ENCODE results near the genes FOXO4 and PABPC1L2B.

GRCh38 chrX:70453234-70453737, 8.7 kb downstream of the DLG3 start:
- PRO-cap = no peak
- RRBS = no CpG with 5 or more reads among the region's 6 CpGs

DNA sequence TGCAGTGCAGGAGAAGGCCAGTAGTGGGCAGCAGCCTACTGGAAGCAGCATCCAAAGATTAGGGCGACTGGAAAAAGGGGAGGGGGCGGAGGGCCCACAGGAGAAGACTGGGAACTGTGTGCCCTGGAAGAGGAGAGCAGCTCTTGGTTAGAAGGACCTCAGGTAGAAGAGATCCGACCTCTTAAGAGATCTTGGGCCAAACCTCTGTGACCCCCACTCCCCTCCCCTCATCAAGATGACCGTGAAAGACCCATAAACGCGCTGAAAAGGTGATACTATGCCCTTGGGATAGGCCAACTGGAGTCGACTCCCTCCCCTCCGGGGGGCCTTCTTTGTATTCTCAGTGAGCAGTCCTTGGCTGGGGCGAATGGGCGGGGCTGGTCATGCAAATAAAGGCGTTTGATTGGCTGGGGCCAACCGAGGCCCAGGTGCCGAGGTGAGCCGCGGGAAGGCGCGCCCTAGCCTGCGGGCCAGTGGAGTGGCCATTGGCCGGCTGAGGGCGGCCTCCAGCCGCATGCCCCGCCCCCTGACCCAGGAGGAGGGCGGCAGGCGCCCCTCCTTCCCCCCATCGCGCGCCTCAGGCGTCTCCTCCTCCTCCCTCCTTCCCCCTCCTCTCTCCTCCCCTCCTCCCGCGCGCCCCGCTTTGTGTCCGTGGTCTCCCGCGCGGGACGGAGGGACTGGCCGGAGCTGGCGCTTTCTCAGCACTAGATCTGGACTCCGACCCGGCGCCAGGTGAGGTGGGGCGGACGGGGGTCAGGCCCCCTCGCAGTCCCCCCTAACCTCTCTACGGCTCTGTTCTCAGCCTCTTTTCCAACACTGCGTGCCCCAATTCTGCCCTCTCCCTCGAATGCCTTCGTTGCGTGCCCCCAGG, 10.1 kb downstream of the DLG3 start:
- PRO-cap = bidirectional peak, plus-strand start at position 646 of the sequence, minus-strand start at position 326 of the sequence
- RRBS = no CpG with 5 or more reads among the region's 50 CpGs

GRCh38 chrX:70490615-70491001, 46.0 kb downstream of the DLG3 start:
- PRO-cap = no peak
- RRBS = no CpG with 5 or more reads among the region's 2 CpGs

DNA sequence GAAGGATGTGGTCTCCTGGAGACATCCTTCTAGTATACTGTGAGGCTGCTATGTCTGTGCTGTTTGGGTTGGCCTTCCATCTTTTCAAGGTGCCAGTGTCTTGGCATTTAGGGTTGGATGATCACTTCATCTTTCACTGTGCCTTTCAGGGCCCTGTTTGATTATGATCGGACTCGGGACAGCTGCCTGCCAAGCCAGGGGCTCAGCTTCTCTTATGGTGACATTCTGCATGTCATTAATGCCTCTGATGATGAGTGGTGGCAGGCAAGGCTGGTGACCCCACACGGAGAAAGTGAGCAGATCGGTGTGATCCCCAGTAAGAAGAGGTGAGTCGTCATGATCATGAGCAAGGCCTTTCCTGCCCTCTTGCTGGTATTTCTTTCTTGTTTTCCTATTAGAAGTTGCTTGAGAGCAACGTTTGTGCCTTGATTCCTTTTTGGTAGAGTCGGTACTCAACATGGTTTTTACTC, 47.4 kb downstream of the DLG3 start:
- PRO-cap = no peak
- RRBS = no CpG with 5 or more reads among the region's 7 CpGs

DNA sequence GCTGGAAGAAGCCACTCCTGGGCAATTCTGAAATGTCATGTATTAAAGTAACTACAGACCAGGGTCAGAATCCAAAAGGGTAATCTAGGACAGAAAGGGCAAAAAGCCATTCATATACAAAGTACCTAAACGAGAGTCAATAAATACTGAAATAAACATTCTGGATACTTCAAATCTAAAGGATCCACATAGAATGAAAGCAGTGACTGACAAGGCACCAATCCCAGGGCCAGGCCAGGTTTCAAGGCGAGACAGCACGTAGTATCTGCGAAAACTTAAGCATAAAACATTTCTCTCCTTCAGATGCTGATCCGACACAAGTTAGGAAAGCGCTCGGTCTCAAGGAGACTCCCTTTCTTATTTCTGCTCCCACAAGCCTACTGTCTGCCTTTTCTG, 901 bp downstream of the SNX12 start:
- PRO-cap = no peak
- RRBS = no CpG with 5 or more reads among the region's 7 CpGs

- PRO-cap = bidirectional peak, plus-strand start at chrX:71095851, minus-strand start at chrX:71095764; bidirectional peak, plus-strand start at chrX:71096149, minus-strand start at chrX:71096018
- RRBS = 13% methylated on average over 16 of the region's 74 CpGs
Measured at GRCh38 chrX:71095514-71096734, at the start of gene FOXO4. FOXO4 (plus strand) TSS chrX:71095851.

DNA sequence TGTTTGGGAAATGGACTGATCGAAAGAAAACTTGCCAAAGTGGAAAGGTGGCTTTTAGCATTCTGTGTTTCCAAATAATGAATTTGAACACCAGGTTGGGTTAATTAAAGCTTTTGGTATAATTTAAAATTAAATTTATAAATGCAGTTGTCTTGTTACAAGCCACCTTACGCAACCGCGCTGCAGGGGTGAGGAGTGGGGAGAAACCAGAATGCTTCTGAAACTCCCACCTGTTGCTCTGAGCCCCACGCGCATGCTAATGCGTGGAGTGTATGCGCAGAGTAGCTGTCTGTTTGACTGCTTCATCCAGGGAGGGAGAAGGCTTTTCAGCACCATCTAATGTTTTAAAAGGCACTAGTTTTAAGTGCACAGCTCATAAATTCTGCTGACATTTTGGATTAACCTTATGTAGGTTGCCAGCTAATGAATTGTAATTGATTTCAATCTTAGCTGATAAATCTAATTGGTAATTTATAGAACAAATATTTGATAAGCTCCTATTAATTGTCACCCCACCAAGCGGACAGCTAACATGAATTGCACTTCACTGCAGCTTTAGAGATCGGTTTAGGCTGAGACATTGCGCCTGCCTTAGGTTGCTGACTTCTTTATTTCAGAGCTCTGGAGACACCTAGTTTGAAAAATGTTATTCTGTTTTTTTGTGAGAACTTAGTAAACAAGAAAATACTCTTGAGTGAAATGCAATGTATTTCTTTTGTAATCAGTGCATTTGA, 12.6 kb downstream of the OGT start:
- PRO-cap = no peak
- RRBS = no CpG with 5 or more reads among the region's 11 CpGs

DNA sequence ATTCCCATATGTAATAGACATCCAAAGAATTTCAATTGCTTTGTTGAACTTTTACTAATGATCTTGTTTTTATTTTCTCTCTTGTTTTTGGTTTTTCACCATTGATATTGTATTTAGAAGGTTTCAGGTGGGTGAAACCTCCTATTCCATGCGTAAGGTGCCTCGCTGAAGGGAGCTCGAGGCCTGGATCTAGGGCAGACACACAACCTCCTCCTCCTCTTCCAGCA, 13.2 kb downstream of the OGT start:
- PRO-cap = no peak
- RRBS = no CpG with 5 or more reads among the region's 3 CpGs

DNA sequence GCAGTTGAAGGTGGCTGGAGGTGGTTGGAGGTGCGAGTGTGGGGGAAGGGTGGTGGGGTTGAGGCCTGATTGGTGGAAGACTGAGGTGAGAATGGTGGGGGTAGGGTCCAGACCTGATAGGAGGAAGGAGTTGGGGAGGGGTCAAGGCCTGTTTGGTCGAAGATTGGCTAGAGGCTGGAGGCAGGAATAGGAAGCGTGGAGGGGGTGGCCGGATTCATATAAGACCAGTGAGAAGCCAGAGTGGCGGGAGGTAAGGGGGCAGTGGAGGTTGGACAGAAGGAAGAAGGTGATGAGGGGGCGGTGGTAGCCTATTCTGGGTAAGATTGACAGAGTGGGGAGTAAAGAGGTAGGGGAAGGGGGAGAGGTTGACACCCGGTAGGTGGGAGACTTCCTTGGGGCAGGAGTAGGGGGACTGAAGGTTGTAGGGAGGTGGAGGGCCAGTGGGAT, 1.5 kb downstream of the GCNA start:
- PRO-cap = no peak
- RRBS = no CpG with 5 or more reads among the region's 7 CpGs

- PRO-cap = unidirectional peak, plus-strand start at chrX:72169307
- RRBS = no CpG with 5 or more reads among the region's 7 CpGs
Measured at GRCh38 chrX:72168734-72169581, 12.6 kb upstream of the PIN4 start.

DNA sequence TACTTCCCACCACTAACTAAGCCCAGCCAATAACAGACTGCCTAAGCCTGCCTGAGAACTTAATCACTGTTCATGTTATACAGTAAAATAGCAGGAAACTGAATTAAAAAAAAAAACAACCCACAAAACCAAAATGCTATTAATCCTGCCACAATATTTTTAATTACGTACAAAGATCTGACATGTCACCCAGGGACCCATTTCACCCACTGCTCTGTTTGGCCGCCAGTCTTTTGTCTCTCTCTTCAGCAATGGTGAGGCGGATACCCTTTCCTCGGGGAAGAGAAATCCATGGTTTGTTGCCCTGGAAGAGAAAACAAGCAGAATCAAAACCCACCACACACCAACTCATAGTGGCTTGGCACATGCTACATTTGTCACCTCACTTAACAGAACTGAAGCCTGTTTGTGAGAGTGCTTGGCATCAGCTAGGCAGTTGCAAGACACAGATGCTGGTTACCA, 4.5 kb downstream of the RPS4X start:
- PRO-cap = no peak
- RRBS = no CpG with 5 or more reads among the region's 4 CpGs

DNA sequence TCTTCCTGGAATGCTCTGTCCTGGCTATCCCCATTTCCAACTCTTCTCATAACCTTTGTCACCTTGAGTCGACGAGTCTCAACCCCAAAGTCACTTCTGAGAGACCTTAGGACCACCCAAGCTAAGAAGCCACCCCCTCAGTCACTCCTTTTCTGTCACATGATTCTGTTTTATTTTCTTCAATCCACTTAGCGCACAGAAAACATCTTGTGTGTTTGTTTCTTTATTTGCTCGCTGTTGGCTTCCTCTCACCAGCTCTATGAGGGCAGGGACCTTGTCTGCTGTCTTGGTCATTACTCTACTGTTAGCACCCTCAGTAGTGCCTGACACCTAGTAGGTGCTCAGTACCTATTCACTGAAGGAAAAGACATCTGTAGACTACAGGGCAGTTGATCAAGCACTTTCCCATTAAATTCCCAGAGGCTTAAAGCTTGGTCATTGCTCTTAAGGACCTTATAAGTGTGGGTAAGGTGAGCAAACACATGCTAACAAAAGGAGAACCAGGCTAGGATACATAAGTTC, 32.3 kb upstream of the CITED1 start:
- PRO-cap = no peak
- RRBS = no CpG with 5 or more reads among the region's 4 CpGs

DNA sequence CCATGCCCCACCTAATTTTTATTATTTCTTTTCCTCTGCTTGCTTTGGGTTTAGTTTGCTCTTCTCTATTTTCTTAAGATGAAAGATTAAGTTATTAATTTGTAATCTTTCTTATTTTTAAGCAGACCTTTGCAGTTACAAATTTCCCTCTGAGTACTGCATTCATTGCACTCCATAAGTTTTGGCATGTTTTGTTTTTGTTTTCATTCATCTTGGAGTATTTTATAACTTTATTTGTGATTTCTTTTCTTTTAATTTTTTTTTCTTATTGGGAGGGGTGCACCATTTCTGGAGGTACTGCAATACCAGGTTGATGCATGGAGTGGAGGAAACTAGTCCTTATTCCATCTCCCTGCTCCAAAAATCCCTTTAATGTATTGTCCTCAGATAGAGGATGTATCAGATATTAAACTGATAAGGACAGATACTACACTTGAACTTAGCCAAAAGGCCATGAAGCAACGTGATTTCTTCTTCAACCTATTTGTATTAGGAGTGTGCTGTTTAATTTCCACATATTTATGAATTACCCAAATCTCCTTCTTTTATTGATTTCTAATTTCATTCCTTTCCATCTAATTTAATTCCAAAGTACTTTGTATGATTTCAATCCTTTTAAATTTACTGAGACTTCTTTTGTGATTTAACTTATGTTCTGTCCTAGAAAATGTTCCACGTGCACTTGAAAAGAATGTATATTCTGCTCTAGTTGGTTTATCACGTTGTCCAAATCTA, 71.2 kb upstream of the CITED1 start:
- PRO-cap = no peak
- RRBS = no CpG with 5 or more reads among the region's 3 CpGs

- PRO-cap = no peak
- RRBS = no CpG with 5 or more reads among the region's 2 CpGs
Measured at GRCh38 chrX:72400101-72400891, 94.6 kb upstream of the CITED1 start.

DNA sequence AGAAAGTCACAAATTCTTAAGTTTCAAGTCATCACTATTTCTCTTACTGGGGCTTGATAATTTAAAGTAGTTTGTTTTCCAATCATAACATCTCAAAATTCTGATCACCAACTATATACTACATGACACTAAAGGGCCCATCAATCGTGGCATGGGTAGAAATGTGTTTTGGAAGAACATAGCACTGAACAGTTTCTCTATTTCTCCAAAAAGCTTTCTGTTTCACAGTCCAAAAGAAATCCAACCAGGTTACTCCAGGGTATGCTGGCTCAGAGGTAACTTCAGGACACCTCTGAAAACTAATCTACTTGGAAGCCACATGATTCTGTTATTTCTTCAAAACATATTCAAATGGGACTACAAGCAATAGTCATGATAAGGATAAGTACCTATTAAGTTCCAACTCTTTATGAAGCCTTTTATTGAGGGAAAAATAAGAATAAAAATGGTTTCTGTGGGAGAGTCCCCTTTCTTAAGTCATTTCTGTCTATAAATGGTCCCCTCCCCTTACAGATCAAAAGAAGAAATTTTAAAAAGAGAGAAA, 8.3 kb downstream of the PHKA1 start:
- PRO-cap = no peak
- RRBS = no CpG with 5 or more reads among the region's 1 CpG

- PRO-cap = bidirectional peak, plus-strand start at chrX:72714735, minus-strand start at chrX:72714657
- RRBS = no CpG with 5 or more reads among the region's 25 CpGs
Measured at GRCh38 chrX:72714383-72715091, 431 bp upstream of the PHKA1 start.

- PRO-cap = no peak
- RRBS = no CpG with 5 or more reads among the region's 48 CpGs
Measured at GRCh38 chrX:73002712-73003165, at the start of gene PABPC1L2B. PABPC1L2B (plus strand) TSS chrX:73002939.

DNA sequence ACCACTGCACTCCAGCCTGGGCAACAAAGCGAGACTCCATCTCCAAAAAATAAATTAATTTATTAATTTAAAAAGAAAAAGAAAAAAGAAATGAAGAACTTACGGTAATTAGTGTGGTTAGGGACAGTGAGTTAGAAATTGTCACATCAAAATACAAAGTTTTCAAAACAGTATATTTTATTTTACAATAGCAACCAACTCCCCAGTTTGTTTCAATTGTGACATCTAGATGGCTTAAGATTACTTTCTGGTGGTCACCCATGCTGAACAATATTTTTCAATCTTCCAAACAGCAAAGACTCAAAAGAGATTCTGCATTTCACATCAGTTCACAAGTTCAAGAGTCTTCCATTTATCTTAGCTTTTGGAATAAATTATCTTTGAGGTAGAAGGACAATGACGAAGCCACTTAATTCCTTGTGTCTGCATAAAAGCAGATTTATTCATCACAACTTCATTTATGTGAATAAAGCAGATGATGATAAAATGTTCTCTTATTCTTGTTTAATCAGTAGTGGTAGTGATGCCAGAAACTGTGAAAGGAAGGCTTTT, 257.6 kb downstream of the CHIC1 start:
- PRO-cap = no peak
- RRBS = no CpG with 5 or more reads among the region's 3 CpGs

DNA sequence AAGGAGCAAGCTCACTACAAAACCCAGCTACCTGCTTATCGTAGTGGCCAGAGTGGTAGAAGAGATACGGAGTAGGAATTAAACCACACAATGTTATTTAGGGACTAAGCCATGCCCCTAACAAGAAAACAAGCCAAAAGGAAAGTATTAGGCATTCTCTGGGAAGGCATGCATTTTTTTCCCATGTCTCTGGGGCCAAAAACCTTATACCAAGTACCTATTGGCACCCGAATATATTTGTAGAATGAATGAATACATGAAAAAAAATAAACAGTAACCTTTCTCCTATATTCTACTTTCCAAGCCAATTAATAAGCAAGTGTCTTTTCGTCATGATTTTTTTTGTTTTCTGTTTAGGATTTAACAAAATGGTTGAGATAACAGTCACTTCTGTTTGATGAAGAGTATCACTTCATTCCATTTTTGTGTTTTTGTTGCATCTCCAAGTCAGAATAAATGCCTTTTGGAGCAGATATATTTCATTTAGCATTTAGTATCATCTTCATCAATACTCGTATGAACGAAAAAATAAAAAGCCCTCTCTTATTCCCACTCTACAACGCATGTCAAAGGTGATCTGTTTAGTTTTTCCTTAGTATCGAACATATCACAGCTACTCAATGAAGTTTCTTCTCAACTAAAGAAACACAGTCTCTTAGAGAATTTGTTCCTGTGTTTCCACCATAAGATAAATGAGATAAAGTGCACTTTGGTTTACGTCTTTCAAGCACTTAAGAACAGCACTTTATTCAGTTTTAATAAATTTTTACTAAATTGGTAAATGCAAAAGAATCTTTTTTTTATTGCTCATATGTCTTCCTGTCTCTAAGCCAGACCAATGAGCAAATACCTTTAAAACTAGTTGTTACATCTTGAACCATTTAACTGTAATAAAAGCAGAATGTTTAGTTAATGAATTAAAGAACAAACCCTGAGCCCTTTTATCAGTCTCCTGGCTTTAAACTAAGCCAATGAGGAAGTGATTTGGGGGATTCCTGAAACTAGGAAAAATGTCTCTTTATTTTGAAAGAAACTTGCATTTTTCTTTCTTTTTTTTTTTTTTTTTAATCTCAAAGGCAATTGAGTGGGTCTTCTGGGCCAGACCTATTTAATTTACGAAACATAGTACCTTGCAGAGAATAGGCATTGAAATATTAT, 259.6 kb downstream of the CHIC1 start:
- PRO-cap = no peak
- RRBS = no CpG with 5 or more reads among the region's 10 CpGs

- PRO-cap = no peak
- RRBS = no CpG with 5 or more reads among the region's 1 CpG
Measured at GRCh38 chrX:73917162-73917768, 354.3 kb downstream of the CHIC1 start.

Data from kidney (tissue), 2 donors.